ENCODE measurements around the genes MXD1, FAM136A, TGFA, ANKRD53 and NAGK.

GRCh38 chr2:69171345-69171943 lies 158.5 kb downstream of the ANTXR1 start:
- PRO-cap: no peak

DNA sequence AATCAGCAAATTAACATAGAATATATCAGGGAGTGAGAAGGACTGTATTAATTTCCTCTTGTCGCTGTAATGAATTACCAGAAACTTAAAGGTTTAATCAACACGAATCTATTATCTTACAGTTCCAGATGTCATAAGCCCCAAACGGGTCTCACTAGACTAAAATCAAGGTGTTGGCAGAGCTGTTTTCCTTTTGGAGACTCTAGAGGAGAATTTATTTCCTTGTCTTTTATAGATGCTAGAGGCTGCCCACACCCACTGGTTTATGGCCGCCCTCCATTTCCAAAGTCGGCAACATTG lies 179.1 kb downstream of the ANTXR1 start:
- PRO-cap: no peak

DNA sequence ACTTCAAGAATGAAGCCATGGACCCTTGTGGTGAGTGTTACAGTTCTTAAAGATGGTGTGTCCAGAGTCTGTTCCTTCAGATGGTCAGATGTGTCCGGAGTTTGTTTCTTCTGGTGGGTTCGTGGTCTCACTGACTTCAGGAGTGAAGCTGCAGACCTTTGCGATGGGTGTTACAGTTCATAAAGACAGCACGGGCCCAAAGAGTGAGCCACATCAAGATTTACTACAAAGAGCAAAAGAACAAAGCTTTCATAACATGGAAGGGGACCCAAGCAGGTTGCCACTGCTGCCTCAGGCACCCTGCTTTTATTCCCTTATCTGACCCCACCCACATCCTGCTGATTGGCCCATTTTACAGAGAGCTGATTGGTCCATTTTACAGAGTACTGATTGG lies 2.0 kb upstream of the NFU1 start:
- PRO-cap: no peak

- PRO-cap: no peak
Observed at GRCh38 chr2:69590144-69590730, 53.3 kb downstream of the AAK1 start.

DNA sequence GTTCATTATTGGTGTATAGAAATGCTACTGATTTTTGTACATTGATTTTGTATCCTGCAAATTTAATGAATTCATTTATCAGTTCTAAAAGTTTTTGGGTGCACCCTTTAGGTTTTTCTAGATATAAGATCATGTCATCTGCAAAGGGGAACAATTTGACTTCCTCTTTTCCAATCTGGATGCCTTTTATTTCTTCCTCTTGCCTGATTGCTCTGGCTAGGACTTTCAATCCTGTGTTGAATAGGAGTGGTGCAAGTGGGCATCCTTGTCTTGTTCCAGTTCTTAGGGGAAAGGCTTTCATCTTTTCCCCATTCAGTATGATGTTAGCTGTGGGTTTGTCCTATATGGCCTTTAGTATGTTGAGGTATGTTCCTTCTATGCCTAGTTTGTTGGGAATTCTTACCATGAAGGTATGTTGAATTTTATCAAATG lies 36.8 kb upstream of the AAK1 start:
- PRO-cap: no peak

GRCh38 chr2:69810812-69811537 lies 18.5 kb upstream of the GMCL1 start:
- PRO-cap: no peak

DNA sequence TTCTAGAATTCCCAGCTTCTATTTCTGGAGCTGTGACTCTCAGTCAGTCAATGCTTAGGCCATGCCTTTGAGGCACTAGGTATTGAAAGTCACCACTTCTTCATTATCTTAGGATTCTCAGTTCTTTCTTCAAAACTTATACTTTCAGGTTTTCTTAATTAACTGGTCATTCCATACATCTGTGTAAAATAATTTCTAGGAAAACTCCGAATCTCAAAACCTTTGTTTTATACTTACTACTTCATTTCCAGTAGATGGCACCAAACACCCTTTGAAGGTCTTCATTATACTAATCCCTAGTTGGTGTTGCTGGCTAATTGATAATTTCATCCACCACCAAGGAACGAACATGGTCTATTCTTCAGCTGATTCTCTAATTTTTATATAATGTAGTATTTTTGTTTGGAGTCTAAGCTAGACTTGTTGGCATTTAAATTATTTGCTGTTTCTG lies 3.0 kb upstream of the MXD1 start:
- PRO-cap: no peak

- PRO-cap: bidirectional peak, plus-strand start at chr2:69915109, minus-strand start at chr2:69914777
Observed at GRCh38 chr2:69914999-69915606, at the start of gene MXD1. MXD1 (plus strand) TSS chr2:69915109.

DNA sequence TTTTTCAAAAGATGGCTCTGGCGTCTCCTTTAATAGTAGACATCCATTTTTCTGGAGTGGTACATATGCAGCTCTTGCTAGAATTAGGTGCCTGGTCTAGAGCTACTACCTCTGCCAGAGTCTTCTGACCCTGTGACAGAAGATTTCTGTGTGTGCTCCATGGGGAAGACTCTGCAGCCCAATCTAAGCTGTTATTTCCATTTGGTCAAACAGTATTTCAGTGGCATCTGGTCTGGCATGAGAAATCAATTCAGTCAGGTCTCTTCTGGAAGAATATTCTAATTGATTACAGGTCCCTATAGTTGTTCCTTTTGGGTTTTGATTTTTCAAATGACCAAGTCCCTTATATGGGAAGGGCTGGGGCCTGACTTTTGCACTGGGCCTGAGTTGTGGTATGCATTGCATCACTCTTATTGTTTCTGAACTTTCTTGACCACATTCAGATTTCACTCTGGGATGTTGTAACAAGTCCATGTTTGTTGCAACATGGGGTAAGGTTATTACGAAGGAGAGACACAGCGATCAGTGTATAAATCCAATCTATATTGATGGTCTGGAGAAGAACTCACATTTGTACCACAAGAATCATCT lies 12.1 kb downstream of the MXD1 start:
- PRO-cap: no peak

DNA sequence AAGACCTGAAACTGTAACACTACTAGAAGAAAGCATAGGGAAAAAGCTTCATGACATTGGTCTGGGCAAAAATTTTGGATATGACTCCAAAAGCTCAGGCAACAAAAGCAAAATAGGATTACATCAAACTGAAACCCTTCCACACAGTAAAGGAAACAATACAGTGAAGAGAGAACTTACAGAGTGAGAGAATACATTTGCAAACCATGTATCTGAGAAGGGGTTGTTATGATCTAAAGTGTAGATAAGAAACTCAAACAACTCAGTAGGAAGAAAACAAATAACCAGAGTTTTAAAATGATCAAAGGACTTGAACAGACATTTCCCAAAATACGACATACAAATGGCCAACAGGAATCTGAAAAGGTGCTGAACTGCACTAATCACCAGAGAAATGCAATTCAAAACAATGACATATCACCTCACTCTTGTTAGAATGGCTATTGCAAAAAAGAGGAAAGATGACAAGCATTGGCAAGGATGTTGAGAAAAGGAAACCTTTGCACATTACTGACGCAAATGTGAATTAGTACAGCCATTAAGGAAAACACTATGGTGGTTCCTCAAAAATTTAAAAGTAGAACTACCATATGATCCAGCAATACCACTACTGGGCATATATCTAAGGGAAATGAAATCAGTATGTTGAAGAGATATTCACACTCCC lies 57.5 kb upstream of the ASPRV1 start:
- PRO-cap: no peak

DNA sequence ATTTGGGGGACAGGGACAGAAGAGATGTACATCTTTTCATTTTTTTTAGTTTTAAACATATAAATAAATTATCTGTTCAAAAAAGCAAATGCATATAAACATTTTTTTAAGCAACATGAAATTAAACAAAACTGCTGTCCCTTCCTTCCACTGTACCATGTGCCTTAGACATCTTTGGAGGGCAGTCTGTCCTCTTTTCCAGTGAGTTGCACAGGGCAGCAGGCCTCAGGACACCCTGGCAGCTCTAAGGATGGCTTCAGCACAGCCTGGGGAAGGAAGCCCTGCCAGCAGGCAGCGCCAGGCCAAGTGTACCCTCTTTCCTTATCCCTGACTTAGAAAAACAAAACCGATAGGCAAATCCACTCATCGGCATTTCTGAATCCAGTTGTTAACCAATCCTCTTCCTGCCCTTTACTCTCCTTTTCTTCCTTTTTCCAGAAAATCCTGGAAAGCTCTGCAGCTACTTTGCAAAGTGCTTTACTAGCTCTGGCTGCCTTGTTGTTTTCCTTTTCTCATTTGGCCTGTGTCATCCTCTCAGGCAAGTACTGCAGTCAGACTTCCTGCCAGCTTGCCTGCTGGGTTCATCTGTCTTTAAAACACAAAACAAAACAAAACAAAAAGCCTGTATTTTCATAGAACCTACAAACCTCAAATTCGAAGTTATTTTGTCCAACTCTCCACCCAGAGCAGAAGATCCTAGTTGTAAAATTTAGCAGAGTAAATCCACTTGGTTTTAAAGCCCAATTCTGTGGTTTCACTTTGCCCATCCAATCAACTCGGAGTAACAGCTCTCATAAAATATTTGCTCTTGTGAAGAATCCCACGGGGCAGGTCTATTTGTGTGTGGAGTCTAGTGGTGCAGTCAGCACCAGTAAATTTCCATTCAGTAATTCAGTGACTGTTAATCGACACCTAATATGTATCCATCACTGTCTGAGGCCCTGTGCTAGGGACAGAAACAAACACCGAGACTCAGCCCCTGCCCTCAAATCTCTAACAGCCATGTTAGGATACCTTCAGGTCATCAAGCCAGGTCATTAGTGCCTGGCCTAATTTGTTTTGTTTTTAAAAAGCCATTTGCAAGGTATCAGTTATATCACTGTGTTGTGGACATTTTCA lies 45.2 kb downstream of the PCBP1 start:
- PRO-cap: bidirectional peak, plus-strand start at position 836 of the sequence, minus-strand start at position 708 of the sequence

DNA sequence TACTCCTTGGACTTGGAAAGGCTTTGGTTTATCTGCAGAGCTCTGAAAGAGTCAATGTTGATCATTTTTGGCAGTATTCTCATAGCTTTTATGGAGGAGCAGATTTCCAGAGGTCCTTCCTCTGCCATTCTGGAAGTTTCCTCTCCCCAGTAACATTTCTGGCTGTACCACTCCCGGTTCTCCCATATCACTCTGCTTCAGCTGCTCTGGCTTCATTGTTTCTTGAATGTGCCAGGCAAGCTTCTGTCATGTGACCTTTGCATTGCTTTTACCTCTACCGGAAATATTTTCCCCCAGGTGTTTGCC lies 12.3 kb downstream of the PCYOX1 start:
- PRO-cap: no peak

DNA sequence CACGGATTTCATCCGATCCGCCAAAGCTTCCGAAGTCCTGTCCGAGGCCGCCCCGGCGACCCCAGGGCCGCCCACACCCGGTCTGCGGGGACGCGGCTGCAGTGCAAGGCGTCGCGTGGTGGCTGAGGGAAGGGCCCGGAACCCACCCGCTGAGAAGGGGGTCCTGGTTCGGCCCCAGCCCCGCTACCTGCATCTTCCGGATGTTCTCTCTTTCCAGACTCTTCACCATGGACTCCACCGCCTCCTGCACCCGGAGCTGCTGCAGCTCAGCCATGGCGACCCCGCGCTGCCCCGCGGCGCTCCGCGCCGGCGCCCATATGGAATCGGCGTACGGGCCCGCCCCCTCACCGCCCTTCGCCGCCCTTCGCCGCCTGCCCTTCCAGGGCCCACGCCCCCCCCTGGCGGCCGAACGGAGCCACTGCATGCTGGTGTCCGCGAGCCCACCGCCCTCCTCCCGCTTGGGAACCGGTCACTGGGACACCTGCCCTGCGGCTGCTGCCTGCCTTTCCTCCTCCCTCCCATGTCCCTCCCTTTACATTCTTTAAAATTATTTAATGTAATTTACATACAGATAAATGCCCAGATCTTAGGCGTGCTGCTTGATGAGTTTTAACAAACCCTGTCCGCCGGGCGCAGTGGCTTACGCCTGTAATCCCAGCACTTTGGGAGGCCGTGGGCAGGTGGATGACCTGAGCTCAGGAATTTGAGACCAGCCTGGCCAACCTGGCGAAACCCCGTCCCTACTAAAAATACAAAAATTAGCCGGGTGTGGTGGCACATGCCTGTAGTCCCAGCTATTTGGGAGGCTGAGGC lies at the start of gene FAM136A:
Gene FAM136A (minus strand): TSS at position 330 of the 813 bp plus-strand sequence.
- PRO-cap: unidirectional peak, minus-strand start at position 75 of the sequence; unidirectional peak, minus-strand start at position 288 of the sequence

GRCh38 chr2:70553320-70554032 lies at the start of gene TGFA:
TGFA (minus strand) TSS chr2:70553826.
- PRO-cap: bidirectional peak, plus-strand start at chr2:70553464, minus-strand start at chr2:70553446; bidirectional peak, plus-strand start at chr2:70554143, minus-strand start at chr2:70553826

- PRO-cap: unidirectional peak, plus-strand start at chr2:70978441; bidirectional peak, plus-strand start at chr2:70978699, minus-strand start at chr2:70978496; bidirectional peak, plus-strand start at chr2:70979234, minus-strand start at chr2:70979071
Observed at GRCh38 chr2:70978207-70979360, at the start of gene ANKRD53. ANKRD53 (plus strand) TSS chr2:70978630.

GRCh38 chr2:71068066-71068747 lies at the start of gene NAGK:
NAGK (plus strand) TSS chr2:71068648.
- PRO-cap: bidirectional peak, plus-strand start at chr2:71068310, minus-strand start at chr2:71068238; bidirectional peak, plus-strand start at chr2:71068650, minus-strand start at chr2:71068536

GRCh38 chr2:71458608-71459110 lies 7.8 kb upstream of the DYSF start:
- PRO-cap: no peak

GRCh38 chr2:71576488-71576818 lies 110.0 kb downstream of the DYSF start:
- PRO-cap: no peak

GRCh38 chr2:71684725-71685225 lies 218.3 kb downstream of the DYSF start:
- PRO-cap: no peak

GRCh38 chr2:72143401-72143915 lies 4.2 kb downstream of the CYP26B1 start:
- PRO-cap: no peak